ENCODE results near the genes SKI and PRXL2B.

DNA sequence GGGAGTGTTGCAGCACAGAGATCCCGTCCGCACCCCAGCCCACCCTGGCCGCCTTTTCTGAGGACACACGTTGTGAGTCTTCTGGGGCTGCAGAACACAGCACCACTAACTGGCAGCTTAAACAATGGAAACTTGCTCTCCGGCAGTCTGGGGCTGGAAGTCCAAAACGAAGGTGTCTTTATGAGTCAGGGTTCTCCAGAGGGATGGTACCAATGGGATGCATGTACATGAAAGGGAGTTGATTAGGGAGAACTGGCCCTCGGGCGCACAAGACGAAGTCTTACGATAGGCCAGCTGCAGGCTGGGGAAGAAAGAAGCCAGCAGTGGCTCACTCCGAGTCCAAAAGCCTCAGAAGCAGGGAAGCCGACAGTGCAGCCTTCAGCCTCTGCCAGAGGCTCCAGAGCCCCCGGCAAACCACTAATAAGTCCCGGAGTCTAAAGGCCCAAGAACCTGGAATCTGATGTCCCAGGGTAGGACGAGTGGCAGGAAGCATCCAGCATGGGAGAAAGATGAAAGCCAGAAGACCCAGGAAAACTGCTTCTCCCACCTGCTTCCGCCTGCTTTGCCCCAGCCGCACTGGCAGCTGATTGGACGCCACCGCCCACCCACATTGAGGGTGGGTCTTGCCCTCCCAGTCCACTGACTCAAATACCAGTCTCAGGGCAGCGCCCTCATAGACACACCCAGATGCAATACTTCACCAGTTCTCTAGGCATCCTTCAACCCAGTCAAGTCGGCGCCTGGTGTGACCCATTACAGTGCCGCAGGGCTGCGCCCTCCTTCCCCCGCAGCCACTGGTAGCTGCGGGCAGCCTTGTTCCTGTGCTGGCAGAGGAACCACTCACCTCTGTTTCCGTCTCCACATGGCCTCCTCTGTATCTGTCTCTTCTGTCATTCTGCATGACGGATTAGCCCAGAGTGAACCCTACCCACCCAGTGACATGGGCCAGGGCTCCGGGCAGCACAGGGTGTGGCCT is 57.6 kb downstream of the FAAP20 start:
- RRBS = no CpG with 5 or more reads among the region's 29 CpGs

DNA sequence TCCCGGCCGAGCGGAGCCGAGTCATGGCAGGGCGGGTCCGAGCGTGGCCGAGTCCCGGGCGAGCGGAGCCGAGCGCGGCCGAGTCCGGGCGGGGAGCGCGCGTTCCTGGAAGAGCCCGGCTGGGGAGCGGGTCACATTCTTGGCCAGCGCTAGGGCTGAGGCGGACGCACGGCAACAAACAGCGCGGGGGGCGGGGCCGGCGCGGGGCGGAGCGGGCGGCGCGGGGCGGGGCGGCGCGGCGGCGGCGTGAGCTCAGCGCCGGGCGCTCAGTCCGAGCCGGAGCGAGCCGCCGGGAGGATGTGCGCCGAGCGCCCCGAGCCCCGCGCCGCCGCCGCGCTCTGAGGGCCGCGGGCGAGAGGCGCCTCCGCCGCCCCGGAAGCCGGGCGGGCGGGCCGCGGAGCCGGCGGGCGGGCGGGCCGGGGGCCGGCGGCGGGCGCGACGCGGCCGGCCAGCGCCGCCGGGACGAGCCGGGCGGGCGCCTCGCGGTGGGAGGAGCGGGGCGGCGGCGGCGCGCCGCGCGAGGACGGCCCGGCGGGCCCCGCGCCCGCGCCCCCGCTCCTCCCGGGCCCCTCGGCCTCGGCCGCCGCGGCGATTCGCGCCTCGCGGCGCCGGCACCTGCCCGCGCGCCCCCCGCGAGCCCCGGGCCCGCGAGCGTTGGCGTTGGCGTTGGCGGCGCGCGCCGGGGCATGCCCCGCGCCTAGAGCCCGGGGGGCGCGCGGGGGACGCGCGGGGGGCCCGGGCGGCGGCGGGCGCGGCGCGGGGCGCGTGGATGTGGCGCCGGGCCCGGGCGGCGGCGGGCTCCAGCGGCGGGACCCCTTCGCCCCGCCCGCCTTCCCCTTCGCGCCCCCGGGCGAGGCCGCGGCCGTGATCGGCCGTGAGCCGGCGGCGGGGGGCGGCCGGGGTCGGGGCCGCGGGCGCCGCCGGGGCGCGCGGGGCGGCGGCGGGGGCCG is at the start of gene SKI:
Gene SKI, plus strand, starts transcription at position 555 of the 950 bp plus-strand sequence.
- RRBS = under 1% methylated on average over 112 of the region's 199 CpGs

DNA sequence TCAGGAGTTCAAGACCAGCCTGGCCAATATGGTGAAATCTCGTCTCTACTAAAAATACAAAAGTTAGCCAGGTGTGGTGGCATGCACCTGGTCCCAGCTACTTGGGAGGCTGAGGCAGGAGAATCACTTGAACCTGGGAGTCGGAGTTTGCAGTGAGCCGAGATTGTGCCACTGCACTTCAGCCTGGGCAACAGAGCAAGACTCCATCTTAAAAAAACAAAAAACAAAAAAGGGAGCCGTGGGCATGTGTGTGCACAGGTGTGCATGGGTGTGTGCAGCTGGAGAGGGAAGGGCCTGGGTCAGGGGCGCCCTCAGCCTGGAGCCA is 18.9 kb downstream of the SKI start:
- RRBS = no CpG with 5 or more reads among the region's 5 CpGs

DNA sequence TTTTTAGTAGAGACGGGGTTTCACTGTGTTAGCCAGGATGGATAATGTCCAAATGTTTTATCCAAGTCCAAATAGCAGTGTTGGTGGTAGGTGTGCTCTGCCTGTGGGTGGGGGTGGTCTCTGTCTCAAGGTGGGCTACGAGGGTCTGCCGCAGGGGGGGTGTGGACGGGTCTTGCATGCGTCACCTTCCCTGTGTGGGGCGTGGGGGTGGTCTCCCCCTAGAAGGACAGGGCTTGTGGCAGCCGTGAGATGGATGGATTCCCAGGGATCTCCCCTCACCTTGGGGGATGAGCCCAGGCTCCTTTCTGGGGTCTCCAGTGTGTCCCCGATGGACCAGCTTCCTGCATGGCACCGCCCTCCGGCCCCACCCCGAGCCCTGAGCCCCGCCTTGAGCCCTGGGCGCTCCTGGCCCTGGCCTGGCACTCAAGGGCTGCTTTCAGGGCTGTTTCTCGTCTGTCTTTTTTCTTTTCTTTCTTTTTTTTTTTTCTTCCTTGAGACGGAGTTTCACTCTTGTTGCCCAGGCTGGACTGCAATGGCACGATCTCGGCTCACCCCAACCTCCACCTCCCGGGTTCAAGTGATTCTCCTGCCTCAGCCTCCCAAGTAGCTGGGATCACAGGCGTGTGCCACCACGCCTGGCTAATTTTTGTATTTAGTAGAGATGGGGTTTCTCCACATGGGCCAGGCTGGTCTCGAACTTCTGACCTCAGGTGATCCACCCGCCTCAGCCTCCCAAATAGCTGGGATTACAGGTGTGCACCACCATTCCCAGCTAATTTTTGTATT is 59.6 kb downstream of the SKI start:
- RRBS = no CpG with 5 or more reads among the region's 22 CpGs

DNA sequence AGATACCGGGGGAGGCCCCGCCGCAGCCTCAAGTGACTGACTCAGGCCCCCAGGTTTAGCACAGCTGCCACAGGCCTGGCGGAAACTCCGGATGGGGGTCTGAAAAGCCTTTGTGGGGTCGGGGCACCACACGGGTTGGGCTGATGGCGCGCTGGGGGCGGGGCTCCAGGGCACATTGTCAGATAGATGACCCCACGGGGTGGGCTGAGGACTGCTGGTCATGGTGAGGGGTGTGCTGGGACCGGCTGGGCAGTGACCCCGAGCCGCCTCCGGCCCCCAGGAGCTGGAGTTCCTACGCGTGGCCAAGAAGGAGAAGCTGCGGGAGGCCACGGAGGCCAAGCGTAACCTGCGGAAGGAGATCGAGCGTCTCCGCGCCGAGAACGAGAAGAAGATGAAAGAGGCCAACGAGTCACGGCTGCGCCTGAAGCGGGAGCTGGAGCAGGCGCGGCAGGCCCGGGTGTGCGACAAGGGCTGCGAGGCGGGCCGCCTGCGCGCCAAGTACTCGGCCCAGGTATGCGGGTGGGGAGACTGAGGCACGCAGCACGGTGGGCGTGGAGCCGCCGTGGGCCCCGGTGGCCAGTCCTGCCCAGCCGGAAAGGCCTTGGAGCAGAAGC is 77.7 kb downstream of the SKI start:
- RRBS = 94% methylated on average over 5 of the region's 49 CpGs

DNA sequence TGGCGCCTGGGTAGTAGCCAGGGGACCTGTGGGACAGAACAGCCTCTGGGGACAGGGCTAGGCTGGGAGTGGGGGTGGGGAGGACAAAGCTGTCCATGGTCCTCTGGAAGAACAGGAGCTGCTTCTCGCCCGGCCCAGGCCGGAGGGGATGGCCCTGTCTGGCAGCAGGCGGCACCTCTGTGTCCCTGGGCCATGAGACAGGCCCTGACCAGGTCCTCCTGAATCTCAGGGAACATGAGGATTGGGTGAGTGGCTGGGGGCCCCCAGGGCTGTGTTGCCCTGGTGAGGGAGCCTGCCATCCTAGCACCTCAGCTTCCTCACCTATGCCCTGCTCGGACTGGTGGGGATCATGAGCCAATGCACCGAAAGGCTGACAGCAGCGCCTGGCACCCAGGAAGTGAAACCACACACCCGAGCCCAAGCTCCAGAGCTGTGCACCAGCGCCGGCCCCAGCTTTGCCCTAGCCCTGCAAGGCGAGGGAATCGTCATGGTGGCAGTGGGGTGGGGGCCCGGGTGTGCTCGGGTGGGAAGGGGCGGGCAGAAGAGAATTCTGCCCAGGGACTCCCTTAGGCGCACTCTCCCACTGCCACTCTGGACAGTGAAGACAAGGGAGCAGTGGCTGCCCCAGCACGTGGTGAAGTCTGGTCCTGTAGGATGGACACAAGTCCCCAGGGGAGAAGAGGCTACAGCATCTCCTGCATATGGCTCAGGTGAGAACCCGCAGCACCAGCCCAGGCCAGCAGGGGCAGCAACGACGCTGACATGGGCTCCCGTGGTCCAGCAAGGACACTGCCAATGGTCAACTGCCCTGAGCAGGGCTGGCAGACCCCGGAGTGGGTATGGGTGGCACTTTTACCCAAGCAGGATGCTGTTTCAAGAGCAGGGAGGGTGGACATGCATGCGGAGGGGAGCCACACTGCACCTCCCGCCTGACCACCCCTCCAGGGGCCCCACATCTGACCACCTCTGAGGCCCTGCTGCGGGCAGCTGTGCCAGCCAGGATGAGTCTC is 9.0 kb downstream of the MORN1 start:
- RRBS = 74% methylated on average over 4 of the region's 26 CpGs

- RRBS = 27% methylated on average over 10 of the region's 25 CpGs
Observed at GRCh38 chr1:2504987-2505601, 21.3 kb downstream of the PANK4 start.

GRCh38 chr1:2523177-2524372 is 2.8 kb downstream of the PANK4 start:
- RRBS = 73% methylated on average over 11 of the region's 39 CpGs

GRCh38 chr1:2577399-2578095 is 9.0 kb upstream of the PRXL2B start:
- RRBS = no CpG with 5 or more reads among the region's 27 CpGs

DNA sequence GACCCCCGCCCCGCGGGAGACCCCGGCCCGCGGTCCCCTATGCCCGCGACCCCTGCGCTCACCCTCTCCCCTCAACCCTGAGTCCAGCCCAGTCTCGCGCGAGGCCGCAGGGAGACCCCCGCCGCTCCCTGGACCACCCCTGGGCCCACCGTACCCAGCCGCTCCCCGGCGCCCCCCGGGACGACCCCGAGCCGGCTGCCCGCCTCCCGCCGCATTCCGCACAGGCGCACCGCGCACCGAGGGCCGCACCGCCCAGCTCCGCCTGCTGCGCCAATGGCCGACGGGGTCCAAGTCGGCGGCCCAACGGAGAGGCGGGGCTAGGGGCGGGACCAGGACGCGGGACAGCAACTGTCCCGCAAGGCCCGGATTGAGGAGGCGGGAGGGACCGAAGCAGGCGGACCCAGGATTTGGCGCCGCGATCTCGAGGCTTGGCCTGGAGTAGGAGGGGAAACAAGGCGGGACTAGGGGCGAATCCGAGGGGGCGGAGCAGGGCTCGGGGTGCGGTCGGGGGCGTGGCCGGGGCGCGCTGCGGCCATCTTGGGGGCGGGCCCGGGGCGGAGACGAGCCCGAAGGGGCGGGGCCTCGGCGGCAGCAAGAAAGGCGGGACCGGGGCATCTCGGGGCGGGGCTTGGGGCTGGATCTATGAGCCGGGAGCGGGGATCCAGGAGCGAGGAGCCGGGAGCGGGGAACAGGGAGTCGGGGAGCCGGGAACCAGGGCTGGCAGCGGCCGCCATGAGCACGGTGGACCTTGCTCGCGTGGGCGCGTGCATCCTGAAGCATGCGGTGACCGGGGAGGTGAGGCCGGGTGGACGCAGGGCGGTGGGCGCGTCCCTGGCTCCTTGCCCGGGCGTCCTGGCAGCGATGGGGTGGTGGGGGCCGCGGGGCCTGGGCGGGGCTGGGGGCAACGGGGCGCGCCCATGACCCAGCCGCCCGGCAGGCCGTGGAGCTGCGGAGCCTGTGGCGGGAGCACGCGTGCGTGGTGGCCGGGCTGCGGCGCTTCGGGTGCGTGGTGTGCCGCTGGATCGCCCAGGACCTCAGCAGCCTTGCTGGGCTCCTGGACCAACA is at the start of gene PRXL2B:
Gene PRXL2B, plus strand, starts transcription at position 624 of the 1,065 bp plus-strand sequence.
- RRBS = 1% methylated on average over 39 of the region's 122 CpGs

DNA sequence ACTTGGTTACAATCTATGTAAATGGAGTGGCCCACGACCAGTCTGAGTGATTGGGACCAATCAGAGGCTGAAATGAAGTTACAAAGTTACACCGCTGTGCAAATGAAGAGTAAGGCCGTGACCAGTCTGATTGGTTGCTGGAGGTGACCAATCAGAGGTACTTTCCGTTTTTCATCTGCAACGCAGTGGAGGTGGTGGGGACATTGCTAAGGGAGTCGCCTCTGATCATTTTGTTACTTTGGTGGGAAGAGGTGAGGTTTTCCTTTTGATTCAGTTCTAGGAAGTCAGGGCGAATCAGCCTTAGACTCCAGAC is 38.5 kb upstream of the TTC34 start:
- RRBS = no CpG with 5 or more reads among the region's 7 CpGs

DNA sequence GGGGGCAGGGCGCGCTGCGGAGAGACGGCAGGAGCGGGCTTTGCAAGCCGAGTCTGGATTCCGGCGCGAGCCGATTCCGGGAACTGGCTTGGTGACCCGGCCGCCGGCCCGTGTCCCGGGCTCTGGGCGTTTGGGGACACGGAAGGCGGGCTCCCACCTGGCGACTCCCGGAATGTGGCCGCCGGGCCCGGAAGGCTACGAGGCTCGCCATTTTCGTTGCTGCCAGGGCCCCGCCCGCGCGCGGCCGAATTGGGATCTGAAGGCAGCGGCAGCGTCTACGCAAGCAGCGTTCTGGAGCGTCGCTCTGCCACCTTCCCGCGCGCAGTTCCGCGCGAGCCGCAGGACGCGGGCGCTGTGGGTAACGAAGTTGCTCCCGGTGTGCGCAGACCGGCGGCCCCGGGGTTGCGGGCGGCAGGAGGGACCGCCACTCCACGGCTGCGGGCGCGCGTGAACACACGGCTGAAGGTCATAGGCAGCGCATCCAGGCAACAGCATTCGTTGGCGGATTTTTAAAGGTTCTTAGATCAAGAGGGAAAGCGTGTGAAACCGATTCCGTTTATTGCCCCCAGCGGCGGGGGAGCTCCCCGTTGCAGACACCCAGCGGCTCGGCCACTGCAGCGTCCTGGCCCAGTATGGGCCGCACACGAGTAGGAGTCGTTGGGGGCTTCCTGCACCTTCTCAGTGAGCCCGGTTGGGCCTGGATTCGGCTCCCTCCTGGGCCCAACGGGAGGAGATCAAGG is 5.3 kb upstream of the PRDM16 start:
- RRBS = 6% methylated on average over 13 of the region's 82 CpGs

DNA sequence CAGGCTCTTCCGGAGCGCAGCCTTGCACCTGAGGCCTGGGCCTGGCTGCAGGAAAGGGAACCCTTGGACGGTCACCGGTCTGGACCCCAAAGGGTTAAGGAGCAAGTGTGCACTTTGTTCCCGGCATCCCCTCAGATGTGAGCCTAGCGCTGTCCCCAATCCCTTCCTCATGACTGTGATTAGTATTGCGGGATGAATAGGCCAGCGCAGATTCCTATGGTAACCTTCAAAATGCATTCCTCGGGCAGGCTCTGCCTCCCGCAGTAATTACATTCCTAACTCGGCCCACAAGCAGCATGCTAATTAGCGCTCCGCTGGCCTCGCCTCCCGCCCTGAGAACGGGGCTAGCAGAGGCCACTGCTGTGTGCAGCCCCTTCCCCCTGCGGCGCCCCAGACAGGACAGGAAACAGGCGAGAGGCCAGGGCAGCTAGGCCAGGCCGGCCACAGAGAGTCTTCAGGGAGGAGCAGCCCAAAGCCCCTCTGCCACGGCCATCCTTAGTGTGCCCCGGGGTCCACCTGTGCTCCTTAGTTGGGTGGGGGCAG is 36.5 kb downstream of the PRDM16 start:
- RRBS = 34% methylated on average over 7 of the region's 22 CpGs

DNA sequence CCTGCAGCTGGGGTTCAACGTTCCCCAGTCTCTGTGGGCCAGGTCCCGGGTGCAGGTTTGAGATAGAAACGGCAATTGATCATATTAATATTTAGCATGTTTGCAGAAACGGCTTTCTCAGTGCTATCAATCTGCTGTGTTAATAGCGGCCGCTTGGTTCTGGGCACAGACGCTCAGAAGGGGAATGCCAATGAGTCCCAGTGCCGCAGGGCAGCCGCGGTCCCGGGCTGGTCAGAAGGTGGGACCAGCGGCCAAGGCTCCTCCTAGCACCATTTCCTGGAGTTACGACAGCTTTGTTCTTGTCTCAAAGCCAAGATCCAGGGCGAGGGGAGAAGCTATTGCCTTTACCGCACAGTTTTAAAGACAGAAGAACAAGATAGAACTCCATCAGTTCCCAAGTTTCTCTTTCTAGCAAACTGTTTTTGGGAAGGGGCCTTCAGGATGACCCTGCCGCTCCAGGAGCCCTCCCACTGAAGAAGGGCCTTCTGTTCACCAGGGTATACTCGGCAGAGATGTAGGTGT is 105.9 kb downstream of the PRDM16 start:
- RRBS = 60% methylated on average over 2 of the region's 17 CpGs

DNA sequence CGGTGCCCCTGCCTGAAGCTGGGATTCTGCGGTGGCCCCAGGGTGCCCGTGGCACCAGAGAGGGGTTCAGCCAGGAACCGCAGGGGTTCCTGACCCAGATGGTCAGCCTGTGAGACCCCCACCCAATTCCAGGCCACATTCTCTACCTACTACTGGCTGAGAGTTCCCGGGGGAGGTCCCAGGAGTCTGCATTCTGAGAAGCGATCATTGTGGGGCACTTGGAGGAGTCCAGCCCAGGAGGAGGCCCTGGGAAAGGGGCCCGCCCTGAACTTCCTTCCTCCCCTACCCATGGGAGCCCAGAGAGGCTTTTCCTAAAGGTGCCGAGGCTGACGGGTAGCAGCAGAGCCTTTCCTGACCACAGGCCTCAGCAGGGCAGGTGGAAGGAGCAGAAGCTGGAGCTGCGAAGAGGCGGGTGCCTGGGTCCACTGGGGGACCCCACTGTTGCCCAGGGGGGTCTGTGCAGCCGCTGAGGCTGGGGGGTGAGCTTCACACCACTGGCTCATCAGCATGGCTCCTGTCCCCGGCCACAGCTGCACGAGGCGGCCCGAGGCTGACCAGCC is 127.6 kb downstream of the PRDM16 start:
- RRBS = 83% methylated on average over 4 of the region's 16 CpGs

- RRBS = no CpG with 5 or more reads among the region's 25 CpGs
Observed at GRCh38 chr1:3221713-3222861, 153.1 kb downstream of the PRDM16 start.

GRCh38 chr1:3314372-3314739 is 140.1 kb upstream of the ARHGEF16 start:
- RRBS = no CpG with 5 or more reads among the region's 7 CpGs

GRCh38 chr1:3355701-3356748 is 98.4 kb upstream of the ARHGEF16 start:
- RRBS = no CpG with 5 or more reads among the region's 38 CpGs

- RRBS = no CpG with 5 or more reads among the region's 18 CpGs
Observed at GRCh38 chr1:3402534-3402990, 51.9 kb upstream of the ARHGEF16 start.

GRCh38 chr1:3504771-3505127 is 50.3 kb downstream of the ARHGEF16 start:
- RRBS = 23% methylated on average over 3 of the region's 9 CpGs